ENCODE results near the gene TNRC18.

GRCh38 chr7:2651347-2652096 lies 19.7 kb downstream of the TTYH3 start:
- PRO-cap = no peak

GRCh38 chr7:2653919-2654309 lies 22.1 kb downstream of the TTYH3 start:
- PRO-cap = no peak

GRCh38 chr7:2667855-2668512 lies 20.0 kb upstream of the AMZ1 start:
- PRO-cap = no peak

- PRO-cap = no peak
These were observed 13.8 kb downstream of the AMZ1 start for GRCh38 chr7:2701735-2702266.

- PRO-cap = no peak
These were observed 37.2 kb downstream of the AMZ1 start for GRCh38 chr7:2724964-2725845.

DNA sequence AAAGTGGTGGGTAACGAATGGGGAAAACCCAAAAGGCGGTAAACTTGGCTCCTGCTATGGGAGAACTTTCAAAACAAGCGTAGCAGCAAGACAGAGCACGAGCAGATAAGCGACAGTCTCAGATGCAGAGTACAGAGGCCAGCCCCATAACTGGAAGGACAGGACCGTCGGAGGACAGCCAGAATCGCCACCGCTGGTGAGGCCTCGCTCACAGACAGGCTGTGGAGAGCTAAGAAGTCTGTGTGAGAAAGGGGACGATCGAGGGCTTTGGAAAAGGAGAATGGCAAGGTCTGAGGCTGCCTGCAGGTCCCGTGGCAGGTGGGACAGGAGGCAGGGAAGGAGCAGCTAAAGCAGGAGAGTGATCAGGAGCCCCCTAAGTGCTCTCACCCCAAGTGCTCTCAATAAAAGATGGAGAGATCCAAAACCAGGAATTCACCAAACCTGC lies 41.0 kb downstream of the GNA12 start:
- PRO-cap = no peak

DNA sequence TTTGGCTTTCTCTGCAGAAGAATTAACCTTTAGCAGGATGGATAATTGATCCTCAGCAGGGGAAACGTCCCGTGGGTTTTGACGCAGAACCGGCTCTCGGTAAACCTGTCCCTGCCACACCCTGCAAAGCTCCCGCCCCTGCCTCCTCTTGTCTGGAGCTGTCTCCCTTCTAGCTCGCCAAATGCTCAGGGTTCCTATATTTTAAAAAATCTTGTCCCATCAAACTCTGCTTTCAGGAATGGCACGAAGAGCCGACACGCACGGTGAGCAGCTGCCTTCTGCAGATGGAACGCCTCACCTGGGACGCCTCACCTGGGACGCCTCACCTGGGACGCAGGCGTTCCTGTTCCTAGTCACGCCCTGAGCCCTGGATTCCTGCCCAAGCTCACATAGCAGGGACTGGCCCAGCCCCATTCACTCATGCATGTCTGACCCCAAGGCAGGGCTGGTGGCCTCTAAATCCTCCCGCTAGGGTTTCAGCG lies 49.9 kb downstream of the CARD11 start:
- PRO-cap = no peak

- PRO-cap = no peak
These were observed 15.5 kb downstream of the CARD11 start for GRCh38 chr7:3028022-3028779.

- PRO-cap = no peak
These were observed 358.2 kb downstream of the SDK1 start for GRCh38 chr7:3659048-3659812.

DNA sequence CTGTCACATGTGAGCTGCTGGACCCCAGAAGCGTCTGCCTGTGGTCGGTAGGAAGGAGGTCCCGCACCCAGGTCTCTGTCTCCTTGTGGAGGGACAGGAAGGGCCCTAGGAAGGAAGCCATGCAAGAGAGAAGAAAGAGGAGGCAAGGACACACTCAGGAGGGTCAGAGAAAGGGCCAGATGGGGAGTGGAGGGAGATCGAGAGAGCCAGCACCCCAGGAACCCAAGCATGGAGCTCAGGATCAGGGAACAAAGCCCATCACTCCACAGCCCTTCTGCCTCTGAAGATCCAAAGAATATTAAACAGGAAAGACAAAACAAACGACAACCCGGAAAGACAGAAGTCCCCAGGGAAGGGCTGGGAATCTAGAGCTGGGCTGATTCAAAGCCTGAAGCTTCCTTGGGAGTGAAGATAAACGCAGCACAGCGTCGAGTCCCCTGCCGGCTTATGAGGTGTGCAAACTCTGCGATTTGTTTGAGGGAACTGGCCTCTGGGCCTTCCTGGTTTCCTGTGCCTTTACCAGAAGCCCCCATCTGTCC lies 580.3 kb upstream of the FOXK1 start:
- PRO-cap = no peak

DNA sequence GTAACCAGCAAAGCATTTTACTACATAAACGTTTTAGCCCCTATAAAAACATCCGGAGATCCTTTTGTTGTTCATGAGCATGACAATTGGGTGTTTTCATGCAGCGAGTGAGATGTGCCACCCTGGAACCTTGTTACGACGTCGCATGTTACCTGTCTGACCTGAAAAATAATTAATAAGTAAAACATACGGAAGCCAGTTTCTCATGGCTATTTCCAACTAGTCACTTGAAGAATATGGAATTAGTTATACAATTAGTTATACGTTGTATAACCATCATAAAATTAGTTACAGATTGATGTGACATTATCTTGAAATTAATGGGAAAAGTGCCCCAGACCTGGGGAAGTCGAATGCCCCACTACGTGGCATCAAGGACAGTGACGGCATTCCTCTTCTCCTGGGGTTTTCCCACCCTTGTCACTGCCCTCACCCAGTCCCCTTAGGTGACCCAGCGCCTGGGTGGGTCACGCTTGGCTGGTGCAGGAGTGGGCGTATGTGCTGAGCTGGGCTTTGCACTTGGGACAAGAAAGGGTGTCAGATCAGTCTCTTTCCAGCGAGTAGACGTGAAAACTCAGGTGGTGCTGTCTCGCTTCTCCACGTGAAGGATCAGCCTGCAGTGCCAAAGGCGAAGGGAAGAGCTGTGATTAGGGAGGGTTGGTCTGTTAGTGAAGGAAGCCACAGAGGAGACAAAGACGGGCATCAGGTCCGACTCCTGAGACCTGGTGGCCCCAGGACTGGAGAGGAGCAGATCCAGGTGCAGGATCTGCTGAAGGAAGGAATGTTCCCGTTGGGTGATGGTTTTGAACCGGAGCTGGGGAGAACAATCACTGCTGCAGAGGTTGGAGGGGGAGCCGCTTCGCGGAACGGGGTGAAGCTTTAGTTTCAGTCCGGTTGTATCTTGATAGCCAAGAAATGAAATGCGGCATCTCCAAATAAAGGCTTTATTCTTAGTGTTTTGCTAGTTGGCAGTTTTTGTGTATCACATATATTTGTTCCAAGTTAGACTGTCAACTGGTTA lies 7.6 kb downstream of the FOXK1 start:
- PRO-cap = no peak

DNA sequence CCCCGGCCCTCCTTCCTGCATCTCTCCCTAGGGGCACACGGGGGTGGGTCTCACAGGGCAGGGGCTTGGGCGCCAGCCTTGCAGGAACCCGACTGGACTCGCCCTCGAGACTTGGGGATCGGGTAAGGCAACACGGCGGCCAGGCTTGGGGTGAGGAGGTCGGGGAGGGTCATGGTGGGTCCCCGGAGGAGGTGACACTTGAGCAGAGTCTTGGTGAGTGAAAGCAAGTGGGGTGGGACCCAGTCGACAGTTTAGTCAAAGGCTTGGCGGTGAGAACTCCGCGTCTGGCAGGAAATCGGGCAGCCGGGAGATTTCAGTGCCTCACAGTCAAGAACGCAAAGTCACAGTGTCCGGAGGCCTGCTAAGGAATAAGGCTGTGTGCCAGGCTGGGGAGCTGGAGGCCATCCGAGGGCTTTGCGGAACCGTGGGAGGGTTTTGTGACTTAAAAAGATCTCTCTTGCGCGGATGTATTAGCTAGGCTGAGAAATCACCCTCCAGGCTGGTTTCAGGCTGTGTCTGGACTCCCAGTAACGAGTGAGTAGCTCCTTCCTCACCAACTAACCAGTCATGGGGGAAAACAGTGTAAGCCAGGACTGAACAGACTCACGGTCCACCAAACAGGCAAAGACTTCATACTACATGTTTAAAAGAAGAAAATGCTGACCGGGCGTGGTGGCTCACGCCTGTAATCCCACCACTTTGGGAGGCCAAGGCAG lies 509 bp downstream of the AP5Z1 start:
- PRO-cap = no peak

DNA sequence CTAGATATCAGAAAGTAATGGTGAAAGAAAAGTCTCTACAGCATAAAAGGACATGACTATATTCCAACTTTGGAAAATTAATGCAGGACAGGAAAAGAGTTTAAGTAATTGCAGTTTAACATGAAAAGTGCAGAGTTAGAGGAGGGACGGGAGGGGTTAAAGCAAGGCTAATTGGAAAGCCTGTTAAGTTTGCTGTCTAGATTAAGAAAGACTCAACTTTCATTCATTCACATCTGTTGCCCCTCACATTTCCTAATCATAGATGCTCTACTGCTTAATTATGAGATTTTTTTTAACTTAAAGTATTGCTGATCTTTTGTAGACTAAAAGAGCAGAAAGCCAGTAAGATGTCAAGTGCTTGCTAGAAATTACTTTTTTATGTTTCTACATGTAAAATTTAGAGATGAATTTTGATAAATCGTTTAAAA lies 3.7 kb downstream of the PAPOLB start:
- PRO-cap = no peak

DNA sequence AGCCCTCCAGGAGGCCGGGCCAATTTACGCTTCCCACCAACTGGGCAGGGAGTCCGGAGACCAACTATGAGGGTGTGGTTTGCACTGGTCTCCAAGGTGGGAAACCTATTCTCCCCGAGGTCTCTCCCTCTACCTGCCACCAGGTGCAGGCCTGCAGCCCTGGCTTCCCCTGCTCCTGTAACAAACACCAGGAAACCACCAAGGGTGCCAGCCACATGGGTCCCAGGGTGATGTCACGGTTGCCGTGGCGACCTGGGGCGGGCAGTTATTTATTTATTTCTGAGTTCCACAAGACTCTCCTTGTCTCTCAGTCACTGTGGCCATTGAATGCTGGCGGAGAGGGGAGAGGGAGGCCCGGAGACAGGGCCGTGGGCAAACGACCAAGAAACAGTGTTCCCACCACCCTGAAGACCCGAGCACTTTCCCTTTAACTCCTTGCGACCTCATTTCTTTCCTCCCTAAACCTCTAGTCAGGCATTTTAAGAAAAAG lies 27.0 kb downstream of the MMD2 start:
- PRO-cap = bidirectional peak, plus-strand start at position 317 of the sequence, minus-strand start at position 188 of the sequence

GRCh38 chr7:5212973-5213273 lies 22.9 kb downstream of the WIPI2 start:
- PRO-cap = no peak

DNA sequence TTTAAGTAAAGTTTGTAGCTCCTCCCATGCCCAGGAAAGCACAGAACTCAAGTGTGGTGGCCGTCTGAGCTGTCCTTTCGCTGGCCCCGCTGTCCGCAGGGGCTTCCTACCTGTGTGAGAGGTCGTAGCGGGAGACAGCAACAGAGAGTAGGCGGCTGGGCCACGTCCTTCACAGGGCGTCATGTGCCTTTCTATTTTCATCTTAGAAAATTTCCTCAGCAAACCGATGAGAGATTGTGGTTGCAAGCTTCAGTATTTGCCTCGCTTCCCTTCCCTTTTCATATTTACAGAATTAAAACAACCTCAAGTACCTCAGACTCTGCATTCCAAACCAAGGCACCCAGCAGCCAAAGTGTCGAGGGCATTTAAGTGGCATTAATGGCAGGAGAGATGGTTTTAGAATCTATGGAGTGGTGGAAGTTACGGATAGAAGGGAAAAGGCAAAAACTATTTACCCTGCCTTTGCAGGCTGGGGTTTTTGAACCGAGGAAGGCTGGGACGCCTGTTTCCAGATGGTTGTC lies 41.8 kb downstream of the WIPI2 start:
- PRO-cap = no peak

DNA sequence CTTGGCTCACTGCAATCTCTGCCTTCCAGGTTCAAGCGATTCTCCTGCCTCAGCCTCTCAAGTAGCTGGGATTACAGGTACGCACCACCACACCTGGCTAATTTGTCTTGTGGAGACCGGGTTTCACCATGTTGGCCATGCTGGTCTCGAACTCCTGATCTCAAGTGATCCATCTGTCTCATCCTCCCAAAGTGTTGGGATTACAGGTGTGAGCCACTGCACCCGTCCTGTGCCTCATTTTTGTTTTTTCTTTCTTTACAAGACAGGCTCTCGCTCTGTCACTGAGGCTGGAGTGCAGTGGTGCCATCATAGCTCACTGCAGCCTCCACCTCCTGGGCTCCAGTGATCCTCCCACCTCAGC lies 21.8 kb downstream of the SLC29A4 start:
- PRO-cap = no peak

DNA sequence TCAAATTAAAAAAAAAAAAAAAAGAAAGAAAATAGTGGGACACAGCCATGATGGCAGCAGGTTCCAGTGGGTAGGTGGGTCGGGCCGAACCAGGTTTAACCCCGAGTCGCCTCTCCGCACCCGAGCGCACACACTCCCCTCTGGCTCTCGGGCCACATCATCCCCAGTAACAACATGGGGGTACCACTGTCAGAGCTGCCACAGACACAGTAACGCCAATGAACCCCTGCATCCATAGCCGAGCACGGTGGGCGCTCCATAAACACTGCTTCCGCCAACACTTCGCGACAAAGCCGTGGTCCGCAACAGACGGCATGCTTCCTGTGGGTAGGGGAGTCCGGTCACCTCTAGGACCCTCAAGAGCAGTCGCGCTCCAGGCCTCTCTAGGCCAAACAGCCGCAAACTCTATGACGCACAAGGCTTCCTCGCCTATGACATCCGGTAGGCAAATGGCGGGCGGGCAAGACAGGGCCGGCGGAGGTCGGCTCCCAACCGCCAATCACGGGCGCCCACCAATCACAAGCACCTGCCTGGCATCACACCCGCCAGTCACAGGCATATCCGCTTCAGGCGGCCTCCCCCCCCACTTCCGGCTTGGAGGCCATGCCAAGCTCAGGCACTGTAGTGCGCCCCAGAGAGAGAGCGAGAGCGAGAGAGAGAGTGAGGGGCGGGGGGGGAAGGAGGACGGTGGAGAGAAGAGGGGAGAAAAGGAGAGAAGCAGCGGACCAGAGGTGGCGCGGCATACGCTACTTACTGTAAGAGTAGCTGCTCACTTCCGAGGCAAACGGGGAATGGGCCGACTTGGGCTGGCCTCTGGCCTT lies 67.3 kb downstream of the TNRC18 start:
- PRO-cap = no peak

DNA sequence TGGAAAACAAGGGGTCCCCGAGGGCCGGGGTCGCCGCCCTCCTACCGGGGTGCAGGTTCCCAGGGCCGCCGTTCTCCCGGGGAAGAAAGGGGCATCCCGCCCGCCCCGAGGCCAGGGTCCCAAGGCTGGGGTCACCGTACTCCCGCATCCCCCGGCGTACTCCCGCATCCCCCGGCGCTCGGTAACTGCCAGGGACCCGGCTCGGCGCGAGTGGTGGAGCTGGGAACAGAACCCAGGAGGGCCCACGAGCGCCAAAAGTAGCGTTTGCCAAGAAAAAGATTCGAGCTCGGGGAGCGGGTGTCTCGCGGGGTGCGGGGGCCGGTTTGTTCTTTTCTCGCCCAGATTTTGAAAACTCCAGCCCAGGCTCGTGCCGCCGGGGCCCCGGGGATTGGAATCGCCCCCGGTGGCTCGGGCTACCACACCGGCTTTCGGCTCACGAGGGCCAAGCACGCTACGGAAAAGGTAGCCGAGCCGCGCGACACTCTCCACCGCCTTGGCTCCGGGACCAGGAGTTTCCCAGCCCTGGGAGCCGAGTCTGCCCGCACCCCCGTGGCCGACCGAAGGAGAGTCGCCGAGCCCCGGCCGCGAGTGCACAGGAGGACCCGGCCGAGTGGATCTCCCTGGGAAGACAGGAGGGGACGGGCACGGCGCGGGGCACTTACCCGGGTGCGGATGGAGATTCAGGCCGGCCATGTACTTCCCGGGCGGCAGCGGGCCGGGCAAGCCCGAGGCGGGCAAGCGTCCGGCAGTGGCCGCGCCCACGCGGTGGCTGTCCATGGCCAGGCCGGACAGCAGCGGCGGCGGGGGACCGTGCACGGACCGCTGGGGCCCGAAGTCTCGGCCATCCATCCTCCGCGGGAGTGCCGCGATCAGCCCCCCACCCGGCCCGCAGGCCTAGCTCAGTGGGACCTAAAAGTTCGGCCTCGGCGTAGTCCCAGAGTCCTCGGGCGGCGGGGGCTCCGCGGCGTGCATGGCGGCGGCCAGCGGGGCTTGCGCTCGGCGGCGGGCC lies 2.9 kb downstream of the TNRC18 start:
- PRO-cap = no peak

DNA sequence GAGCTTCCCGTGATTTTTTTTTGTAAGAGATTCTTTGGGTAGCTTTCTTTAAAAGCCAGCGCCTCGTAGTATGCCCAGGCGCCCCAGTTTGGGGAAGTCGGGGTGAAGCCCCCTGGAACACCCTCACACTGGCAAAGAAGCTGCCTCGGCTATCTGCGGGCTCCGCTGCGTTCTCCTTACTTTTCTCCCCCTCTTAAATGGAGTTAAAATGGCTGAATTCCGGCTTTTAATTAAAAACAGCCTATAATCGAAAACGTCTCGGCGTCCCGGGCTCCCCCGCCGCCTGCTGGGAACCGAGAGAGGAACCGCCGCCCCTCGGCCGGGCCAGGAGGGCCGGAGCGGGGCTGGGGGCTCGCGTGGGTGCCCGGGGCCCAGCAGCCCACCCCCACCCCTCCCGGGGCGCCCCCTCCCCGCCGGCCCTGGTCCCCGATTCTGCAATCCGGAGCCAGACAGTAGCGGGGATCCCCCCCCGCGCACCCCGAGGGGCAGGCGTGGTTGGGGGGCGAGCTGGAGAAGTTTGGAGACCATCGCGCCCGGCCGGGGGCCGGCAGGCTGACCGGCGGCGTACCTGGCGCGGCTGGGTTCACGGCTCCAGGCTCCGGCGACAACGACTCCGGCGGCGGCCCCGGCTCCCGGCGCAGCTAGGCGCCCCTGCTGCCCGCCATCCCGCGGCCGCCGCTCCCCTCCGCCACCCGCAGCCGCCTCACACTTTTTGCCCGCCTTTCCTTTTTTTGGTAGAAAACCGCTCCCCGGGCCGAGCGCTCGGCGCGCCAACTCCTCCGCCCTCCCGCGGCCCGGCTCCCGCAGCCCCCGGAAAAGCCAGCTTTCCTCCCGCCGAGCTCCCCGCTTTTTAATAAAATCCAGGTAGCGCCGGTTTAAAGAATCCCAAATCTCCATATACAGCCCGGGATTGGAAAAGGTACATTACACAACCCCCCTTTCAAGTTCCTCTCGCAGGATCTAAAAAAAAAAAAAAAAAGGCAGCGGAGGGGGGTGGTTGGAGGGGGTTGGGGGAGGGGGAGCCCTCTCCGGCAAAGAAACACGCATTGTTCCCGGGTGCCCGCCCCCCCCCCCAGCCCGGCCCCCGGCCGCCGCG lies at the start of gene TNRC18:
TNRC18 (minus strand) TSS at position 962 of the 1,096 bp plus-strand sequence.
- PRO-cap = unidirectional peak, minus-strand start at position 714 of the sequence; unidirectional peak, minus-strand start at position 852 of the sequence; bidirectional peak, plus-strand start outside the sequence, minus-strand start at position 962 of the sequence

All from H9 (cell line).